ENCODE measurements around a stretch of chr12.

- CAGE, long polyA plus RNA: no peak
Measured at GRCh38 chr12:98670641-98671185, 25.6 kb downstream of the APAF1 start.

DNA sequence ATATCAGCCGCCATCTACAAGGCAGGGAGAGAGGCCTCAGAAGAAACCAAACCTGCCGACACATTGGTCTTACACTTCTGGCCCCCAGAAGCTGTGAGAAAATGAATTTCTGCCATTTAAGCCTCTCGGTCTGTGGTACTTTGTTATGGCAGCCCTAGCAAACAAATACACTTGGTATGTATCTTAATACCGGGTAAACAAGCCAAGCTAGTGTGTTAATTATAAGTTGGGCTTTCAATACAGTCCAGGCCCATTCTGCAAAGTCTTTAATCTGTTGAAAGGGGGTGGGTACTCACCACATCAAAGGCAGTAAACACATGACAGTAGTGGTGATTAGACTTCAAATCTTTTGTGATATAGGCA is 127.6 kb downstream of the APAF1 start:
- CAGE, long polyA plus RNA: no peak
- RRBS: no CpG with 5 or more reads among the region's 4 CpGs

DNA sequence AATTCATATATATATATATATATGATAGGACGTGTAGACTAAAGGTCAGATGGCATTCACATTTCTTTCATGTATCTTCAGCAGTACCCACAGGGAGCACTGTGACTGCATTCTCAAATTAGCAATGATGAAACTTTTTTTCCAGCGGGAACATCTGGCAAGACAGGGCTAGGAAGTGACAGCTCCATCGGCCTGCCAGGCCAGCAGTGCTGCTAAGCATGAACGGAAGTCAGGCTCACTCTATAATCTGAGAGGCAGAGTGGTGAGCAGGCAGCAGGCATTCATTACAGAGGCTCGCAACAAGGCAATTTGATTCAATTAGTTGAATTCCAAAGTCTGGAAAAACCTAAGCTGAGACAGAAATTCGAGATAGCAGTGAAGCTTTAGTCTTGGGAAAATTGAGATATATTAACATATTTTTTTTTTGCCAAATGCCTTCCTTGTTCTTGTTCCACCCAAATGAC is 414.7 kb downstream of the APAF1 start:
- CAGE, long polyA plus RNA: no peak
- RRBS: no CpG with 5 or more reads among the region's 6 CpGs

DNA sequence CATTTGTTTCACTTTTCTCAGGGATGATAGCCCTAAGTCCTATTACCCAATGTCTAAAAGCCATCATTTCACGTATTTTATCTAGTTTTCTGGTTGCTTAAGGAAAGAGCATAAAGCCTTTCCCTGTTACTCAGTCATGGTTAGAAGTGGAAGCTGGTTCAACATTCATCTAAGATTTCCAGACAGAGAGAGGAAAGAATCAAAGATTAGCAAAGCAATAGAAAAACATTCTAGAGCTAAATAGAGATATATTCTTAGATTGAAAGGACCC is 28.4 kb upstream of the NR1H4 start:
- CAGE, long polyA plus RNA: no peak
- RRBS: no CpG with 5 or more reads among the region's 1 CpG

- CAGE, long polyA plus RNA: no peak
- RRBS: no CpG with 5 or more reads among the region's 6 CpGs
Measured at GRCh38 chr12:100484214-100484945, 10.7 kb downstream of the NR1H4 start.

DNA sequence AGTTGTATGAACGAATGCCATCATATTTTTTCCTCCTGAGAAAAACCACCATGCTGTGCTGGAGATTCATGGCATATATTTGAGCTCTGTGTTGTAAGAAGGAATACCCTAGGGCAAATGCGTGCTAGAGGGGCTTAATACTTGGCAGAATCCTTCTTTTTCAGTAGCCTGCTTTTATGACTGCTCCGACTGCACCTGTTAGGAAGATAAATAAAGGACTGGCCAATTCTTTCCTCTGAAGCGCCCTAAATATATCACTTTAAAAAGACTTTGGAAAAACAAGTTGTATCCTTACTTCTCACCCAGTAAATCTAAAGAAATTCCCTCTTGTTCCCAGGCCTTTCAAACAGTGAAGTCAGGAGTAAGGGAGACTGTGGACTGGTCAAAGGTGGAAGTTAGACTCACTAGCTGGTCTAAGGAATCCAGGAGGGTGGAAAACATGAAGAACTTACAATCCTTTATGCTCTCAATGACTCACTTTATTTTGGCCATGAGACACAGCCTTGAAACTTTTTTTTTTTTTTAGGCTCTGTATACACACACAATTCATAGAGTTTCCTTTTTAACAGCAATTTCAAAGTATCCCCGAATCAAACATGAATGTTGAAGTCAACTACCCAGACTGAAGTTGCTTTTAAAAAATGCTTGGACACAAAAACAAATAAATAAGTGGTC is 5.2 kb downstream of the MYBPC1 start:
- CAGE, long polyA plus RNA: no peak
- RRBS: no CpG with 5 or more reads among the region's 5 CpGs

DNA sequence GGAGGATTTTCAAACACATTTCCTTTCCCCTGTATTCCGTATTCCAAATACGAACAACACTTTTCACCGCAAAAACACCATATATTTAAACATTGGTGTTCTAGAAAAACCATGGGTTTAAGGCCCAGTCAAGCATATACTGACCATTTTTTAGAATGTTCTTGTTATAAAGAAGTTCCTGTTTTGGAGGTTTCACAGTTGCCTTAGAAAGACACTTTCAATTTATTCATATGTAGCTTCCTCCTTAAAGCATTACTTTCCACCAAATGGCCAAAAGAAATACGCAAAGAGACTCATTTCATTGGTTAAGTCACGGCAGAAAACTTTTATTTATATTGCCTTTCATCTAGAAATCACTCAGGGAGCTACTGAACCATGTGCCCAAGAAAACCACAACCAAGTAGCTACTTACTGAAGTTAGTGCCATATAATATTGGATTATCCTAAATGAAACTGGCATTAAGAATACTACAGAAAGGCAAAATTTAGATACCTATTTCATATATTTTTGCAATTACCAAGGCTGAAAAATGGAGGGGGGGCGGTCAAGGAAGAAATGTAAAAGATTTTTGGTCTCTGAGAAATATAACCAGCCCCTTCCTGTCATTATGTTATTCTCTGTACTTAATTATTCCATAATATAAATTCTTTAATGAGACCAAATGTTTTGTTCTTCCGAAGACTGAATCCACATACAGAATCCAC is 40.0 kb downstream of the MYBPC1 start:
- CAGE, long polyA plus RNA: no peak
- RRBS: no CpG with 5 or more reads among the region's 7 CpGs

- CAGE, long polyA plus RNA: no peak
- RRBS: no CpG with 5 or more reads among the region's 34 CpGs
Measured at GRCh38 chr12:101642173-101642863, 47.5 kb downstream of the MYBPC1 start.

GRCh38 chr12:101698709-101699167 is 1.3 kb downstream of the CHPT1 start:
- CAGE, long polyA plus RNA: no peak
- RRBS: no CpG with 5 or more reads among the region's 5 CpGs

- CAGE, long polyA plus RNA: no peak
Measured at GRCh38 chr12:101742524-101743093, 3.3 kb upstream of the SYCP3 start.

DNA sequence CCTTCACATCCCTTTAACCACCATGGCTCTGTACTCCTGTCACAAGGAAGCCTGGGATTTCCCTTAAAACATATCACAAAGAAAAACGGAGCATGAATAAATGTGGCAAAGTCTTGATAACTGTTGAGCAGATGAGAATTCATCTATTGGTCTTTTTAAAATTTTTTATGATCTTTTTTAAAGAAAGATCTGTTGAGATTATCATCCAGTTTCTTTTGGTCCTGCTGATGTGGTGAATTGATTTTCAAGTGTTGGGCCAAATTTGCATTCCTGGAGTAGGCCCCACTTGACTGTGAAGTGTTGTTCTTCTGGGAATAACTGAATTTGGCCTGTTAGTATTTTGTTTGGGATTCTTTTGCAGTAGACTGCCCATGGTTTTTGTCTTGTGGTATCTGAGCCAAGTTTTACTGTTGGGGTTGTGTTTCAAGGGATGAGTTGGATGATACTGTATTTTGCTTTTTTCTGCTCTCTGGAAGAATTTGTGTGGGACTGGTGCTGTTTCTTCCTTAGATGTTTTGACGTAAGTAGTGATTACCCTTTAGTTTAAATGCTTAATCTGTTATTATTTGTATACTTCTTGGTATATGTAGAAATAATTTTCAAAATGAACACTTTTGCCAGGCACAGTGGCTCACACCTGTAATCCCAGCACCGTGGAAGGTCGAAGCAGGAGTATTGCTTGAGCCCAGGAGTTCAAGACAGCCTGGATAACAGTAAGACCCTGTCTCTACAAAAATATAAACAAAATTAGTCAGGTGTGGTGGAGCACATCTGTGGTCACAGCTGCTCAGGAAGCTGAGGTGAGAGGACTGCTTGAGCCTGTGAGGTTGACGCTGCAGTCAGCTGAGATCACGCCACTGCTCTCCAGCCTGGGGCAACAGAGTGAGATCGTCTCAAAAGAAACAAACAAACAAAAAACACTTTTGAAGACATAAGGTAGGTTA is 4.1 kb upstream of the SYCP3 start:
- CAGE, long polyA plus RNA: no peak
- RRBS: no CpG with 5 or more reads among the region's 7 CpGs

- CAGE, long polyA plus RNA: no peak
- RRBS: no CpG with 5 or more reads among the region's 8 CpGs
Measured at GRCh38 chr12:101770288-101770912, 31.1 kb upstream of the SYCP3 start.

DNA sequence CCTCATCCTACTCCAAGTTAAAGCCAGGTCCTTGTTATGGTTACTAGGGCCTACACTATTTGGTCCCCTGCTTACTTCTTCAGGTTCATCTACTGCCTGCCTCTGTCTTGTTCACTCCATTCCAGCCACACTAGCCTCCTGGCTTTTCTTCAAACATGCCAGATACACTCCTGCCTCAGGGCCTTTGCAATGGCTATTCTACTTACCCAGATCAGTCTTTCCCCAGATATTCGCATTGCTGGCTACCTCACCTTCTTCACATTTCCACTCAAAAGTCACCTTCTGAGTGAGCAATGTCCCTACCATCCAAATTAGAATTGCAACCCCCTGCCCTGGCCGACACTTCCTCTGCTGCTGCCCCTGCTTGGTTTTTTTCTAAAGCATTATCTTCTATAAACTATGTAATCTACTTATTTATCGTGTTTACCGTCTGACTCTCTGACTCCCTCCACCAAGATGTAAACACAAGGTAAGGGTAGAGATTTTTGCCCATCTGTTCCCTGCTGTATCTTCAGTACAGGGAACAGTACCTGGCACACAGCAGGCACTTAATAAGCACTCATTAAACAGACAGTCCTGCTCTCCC is 43.5 kb upstream of the SYCP3 start:
- CAGE, long polyA plus RNA: no peak
- RRBS: no CpG with 5 or more reads among the region's 4 CpGs

- CAGE, long polyA plus RNA: no peak
- RRBS: no CpG with 5 or more reads among the region's 4 CpGs
Measured at GRCh38 chr12:101789951-101790450, 40.8 kb downstream of the GNPTAB start.

GRCh38 chr12:101875509-101875903 is 1.9 kb upstream of the DRAM1 start:
- CAGE, long polyA plus RNA: no peak
- RRBS: no CpG with 5 or more reads among the region's 3 CpGs

DNA sequence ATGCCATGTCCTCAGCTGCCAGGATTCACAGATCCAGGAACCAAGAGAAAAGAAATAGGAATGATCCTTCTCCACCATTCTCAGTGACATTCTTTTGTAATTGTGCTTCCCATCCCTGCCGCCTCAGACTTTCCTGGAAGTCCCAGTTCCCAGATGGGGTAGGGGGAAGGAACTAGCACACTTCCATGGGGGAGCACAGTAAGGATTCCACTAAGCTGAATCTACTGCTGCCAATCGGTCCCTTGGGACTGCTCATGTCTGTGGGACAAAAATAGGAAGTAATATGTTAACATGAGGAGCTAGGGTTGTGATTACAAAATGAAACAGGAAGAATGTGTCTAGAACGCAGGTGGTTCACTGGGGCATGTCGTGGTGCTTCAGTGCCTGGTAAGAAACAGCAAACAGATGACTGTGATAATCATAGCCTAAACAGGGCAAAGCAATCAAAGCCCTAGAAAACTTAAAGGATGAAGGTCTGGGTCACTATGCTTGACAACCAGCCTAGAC is 51.6 kb downstream of the WASHC3 start:
- CAGE, long polyA plus RNA: no peak
- RRBS: no CpG with 5 or more reads among the region's 4 CpGs

- CAGE, long polyA plus RNA: no peak
- RRBS: no CpG with 5 or more reads among the region's 2 CpGs
Measured at GRCh38 chr12:102121020-102121286, 970 bp downstream of the PARPBP start.

DNA sequence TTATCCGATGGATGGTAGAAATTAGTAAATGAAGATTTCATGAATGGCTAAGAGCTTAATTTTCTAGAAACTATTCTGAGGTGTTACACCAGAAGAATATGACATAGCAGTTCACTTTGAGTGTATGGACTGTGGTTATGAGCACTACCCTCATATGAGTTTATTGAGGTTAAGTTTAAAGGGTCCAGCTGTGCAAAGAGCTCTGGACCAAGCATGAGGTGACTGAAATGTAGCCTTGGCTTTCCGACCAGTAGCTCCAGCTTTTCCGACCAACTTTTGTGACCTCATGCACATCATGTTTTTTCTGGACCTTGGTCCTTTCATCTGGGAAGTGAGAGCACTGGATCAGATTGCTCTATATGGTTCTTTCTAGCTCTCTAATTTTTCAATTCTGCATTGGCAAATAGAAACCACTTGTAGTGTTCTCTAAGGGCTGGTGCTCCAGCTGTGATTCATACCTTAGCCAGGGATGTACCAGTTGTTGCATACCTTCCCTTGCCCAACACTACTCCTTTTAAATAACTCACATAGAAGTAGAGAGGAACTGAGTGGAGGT is 16.7 kb downstream of the IGF1 start:
- CAGE, long polyA plus RNA: no peak
- RRBS: no CpG with 5 or more reads among the region's 3 CpGs

DNA sequence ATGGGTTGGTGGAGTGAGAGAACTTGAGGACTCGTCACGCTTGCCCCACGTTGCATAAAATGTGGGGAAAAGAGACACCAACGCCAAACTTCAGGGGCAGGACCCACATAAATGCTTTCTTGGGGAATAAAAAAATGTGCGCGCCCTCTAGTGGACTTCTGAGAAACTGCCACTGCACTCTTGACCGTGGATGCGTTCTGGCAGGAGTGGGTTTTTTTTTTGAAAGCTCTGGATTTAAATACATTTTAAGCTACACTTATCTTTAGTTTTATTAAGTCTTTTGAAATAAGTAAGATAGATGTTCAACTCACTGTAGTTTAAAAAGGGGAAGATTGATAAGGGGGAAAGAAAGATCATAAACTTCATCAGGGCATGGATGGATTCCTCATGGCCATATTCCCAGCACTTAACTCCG is 4.2 kb upstream of the IGF1 start:
- CAGE, long polyA plus RNA: no peak
- RRBS: no CpG with 5 or more reads among the region's 9 CpGs

DNA sequence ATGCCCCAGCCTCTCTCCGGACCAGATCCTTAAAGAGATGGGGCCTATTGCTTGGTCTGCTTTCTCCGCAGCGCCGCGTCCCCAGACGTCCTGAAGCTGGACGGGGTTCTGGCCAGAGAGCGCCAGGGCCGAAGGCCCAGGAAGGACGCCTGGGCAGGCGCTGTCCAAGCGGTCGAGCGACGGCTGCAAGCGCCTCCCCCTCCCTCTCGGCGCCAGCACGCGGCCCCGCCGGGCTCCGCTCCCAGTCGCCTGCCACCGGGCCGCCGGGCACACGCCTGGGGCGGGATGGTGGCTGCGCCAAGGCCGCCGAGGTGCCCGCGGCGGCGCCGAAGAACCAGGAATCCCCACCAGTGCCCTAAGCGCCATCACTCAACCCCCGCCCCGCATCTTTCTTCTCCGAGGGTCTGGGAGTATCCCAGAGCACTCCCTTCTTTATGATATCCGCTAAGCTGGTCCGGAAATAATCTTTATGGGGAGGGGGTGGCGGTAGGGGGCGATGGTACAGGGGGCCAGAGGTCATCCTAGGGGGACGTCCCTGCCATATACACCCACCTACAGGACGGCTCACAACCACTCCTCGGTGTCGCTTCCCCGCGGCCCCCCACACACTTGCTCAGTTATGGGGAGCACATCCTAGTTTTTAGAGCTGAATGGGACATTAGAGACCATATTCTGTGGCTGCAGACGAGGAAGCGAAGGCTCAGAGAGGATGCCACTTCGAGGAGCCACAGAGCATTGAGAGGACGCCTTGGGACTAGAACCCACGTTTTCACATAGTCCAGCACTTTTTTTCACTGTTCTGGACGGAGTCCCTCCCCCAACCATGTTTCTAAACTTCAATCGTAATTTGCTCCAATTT is 999 bp upstream of the ASCL1 start:
- CAGE, long polyA plus RNA: no peak
- RRBS: 13% methylated on average over 1 of the region's 58 CpGs